ENCODE measurements around the genes PDK2, SGCA and XYLT2.

GRCh38 chr17:49890468-49890841 is 42.6 kb upstream of the TAC4 start:
- RRBS: 15% methylated on average over 13 of the region's 24 CpGs

DNA sequence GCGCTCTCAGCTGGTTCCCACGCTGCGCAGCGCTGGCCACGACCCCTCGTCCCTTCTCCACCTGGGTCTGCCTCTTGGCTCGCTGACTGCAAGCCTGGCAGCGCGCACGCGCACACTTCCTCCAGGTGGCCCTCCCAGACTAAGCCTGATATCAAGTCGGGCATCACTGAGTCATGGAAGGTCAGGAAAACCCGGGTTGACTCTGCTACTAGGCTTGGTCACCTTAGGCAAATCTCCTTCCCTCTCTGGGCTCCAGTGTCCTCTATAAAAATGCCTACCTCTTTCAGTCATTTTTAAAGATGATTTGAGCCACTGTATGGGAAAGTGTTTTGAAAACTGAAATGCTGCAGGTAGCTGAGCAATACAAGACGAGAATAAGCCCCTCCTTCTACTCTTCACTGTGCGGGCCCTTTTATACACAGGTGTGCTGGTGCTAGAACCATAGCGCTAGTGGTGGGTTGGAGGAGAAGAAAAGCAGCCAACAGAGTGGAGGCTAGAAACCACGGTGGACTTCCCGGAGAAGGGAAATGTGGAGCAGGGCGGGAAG is 58.3 kb upstream of the DLX4 start:
- RRBS: 70% methylated on average over 2 of the region's 19 CpGs

DNA sequence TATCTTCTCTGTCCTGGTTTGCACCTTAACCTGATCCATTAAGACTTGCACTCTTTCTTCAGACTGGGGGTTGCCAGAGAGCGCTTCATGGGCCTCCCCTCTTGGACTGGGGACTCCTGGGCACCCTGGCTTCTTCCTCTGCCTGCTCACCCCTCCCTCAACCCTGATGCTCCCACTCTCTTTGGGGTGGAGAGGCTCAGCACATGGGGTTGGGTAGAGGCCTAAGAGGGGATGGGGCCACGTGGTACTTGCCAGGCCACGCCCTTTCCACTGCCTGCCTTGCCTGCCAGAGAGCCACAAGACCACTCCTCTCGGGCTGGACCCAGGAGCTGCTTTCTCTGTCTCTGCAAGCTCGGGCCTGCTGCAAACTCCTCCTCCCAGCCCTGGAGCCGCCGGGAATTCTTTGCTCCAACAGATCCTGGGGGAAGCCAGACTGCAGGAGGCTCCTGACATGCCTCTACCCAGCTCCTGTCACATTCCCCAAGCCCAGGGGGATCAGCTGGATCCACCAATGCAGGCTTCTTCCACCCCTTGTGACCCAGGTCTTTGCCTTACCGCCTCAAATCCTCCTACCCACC is 11.7 kb downstream of the DLX4 start:
- RRBS: no CpG with 5 or more reads among the region's 8 CpGs

DNA sequence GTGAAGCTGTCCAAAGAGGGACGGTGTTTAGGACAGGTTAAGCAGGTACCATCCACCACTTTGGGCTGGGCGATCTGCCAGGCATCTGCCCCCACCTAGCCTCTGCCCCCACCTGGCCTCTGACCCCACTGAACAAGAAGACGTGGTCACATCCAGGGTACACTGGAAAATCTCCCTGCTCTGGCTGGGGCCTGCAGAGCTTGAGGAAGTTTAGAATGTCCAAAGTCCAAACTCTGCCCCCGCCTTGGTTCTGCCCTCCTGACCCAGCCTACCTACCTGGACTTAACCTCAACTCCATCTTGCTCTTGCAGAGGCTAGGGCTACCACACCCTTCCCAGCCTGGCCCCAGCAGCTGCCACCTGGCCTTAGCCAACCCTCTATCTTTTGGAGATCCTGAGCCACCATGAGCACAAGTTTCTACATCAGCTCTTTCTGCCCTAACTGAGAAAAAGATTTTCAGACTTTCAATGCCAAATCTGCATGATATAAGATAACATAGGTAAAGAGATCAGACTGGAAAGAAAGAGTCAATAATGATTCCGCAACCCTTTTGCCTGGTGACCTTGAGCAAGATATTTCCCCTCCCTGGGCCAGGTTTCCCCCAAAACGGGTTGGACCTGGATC is 1.8 kb downstream of the ITGA3 start:
- RRBS: no CpG with 5 or more reads among the region's 6 CpGs

GRCh38 chr17:50067870-50068412 is 12.0 kb downstream of the ITGA3 start:
- RRBS: no CpG with 5 or more reads among the region's 13 CpGs

- RRBS: 0% methylated on average over 1 of the region's 17 CpGs
Measured at GRCh38 chr17:50094106-50094612, 992 bp upstream of the PDK2 start.

DNA sequence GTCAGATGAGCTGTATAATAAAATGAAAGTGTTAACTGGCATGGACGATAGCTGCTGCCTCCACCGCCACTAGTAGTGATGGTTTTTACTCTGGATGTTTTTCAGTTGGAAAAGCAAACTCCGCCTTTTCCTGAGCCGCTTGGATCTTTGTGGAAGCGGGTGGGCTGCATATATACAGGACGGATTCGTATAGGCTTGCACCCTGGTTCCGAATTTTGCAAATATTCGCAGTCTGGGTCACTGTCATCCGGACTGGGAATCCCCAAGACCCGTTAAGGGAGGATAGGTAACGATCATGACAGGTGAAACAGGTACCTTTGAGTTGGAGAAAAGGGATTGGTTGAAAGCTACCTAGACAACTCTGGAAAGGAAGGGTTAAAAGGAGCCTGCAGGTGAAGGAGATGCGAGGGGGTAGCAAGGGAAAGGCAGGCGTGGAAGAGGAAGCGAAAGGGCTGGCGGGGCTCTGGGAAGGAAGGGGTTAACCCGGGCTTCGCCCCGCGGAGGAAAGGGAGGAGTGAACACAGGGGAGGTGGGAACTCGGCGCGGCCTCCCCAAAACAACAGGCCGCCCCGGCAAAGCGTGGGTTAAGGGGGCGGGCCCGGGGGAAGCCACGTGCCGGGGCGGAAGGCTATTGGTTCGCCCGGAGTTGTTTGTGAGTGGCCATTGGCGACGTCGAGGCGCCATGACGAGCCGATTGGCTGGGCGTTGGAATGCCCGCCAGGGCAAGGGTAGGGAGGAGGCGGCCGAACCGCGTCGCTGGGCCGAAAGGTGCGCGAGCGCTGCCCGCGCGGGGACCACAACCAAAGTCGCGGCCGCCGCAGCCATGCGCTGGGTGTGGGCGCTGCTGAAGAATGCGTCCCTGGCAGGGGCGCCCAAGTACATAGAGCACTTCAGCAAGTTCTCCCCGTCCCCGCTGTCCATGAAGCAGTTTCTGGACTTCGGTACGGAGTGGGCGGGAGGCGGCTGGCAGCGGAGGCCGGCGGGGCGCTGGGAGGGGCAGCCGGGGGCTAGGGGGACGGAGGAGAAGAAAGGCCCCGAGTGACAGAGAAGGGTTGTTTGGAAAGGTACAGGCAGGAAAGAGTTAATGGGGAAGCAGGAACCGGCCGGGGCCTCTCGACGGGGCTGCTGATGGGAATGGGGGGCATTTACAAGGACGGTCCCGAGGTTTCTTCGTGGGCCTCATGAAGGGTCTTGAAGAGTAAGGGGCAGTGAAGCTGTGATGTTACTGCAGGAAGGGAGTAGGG is at the start of gene PDK2:
Gene PDK2, plus strand, starts transcription at position 739 of the 1,244 bp plus-strand sequence.
- RRBS: 2% methylated on average over 12 of the region's 81 CpGs

- RRBS: 40% methylated on average over 1 of the region's 23 CpGs
Measured at GRCh38 chr17:50101406-50102662, 6.7 kb downstream of the PDK2 start.

- RRBS: no CpG with 5 or more reads among the region's 9 CpGs
Measured at GRCh38 chr17:50111961-50112786, 17.0 kb downstream of the PDK2 start.

DNA sequence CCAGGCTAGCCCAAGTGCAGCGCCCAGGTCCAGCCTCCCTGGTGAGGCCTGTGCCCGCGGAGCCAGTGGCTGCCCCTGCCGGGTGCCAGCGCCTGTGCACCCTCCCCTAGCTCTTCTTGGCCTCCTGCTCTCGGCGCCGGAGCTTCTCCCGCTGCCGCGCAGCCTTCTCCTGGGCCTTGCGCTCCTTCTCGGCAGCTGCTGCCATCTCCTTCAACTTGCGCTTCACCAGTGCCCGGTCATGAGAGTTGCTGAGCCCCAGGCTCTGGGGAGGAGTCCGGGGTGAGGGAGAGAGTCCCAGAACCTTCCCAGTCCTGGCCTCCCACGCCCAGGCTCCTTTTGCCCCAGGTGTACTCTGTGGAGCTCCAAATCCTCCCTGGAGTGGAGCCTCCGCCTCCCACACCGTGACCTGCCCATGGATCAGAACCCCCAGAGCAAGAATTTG is 17.2 kb downstream of the SAMD14 start:
- RRBS: 72% methylated on average over 10 of the region's 19 CpGs

DNA sequence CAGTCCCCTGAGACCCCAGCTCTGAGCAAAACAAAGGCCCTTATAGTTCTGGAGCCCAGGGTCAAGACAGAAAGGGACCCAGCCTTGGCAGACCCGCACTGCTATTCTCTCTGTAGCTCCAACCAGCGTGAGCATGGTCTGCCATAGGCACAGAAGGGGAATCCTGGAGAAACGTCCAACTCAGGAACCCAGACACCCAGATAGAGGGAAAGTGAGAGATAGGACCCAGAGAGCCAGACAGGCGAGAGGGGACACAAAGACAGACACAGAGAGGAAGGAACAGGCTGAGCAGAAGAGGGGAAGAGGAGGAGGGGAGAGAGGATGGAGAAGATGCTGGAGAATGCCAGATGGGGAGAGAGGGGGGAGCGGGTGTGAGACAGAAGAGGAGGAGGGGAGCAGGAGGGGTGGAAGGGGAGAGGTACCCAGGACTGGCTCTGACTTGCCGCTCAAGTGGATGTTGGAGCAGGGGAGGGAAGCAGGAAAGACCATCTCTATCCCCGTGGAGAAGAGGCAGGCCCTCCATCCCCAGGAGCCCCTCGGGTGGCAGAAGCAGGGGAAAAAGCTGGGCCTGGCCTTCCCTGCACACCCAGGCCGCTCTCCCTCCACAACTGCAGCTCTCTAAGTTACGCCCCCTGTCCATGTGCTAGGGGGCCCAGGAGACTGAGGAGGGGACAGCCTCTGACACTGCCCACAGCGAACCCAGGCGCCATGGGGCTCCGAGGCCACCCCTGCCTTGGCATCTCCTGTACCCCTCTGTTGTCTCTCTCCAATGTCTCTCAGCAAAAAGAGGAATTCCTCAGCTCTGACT is 4.9 kb downstream of the PPP1R9B start:
- RRBS: no CpG with 5 or more reads among the region's 13 CpGs

GRCh38 chr17:50148428-50149010 is 2.0 kb downstream of the PPP1R9B start:
- RRBS: 3% methylated on average over 2 of the region's 20 CpGs

DNA sequence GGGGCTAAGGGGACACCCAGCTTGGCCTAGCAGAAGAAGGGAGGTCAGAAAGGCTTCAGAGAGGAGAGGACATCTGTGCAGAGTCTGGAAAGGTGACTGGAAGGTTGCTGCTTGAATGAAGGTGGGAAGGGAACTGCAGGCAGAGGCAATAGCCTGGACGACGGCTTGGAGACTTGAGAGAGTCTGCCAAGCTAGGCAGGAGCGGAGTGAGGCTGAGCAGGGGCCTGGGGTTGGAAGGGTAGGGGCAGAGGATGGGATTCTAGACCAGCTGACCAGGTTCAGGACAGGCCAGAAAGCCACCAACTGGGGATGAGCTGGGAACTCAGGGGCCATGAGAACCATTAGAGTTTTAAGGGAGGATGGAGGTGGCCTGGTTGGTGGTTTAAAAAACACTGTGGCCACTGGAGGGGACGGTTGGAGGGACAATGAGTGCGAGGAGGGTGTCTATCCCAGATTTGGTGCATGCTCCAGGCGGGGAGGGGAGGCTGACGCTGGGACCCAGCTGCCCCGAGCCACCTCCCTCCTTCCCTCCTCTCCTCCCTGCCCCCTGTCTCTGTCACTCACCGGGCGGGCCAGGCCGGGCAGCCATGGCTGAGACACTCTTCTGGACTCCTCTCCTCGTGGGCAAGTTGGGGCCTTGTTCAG is at the start of gene SGCA:
Gene SGCA, plus strand, starts transcription at position 552 of the 645 bp plus-strand sequence.
- RRBS: no CpG with 5 or more reads among the region's 12 CpGs

DNA sequence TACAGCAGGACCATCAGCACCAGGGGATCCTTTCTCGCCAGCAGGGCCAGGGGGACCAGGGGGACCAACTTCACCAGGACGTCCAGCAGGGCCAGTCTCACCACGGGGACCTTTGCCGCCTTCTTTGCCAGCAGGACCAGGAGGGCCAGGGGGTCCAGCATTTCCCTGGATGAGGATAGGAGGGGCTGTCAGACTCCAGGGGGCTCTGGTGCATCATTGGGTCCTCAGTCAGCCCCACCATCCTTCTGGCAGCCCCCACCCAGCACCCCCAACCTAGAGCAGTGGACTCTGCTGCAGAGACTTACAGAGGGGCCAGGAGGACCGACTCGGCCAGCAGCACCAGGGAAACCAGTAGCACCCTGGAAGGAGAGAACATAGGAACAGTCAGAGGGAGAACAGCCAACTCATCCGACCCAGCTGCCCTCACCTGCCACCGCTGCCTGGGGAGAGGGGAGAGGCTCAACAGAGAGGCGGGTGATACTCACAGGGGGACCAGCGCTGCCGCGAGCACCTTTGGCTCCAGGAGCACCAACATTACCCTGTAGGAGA is 12.0 kb downstream of the COL1A1 start:
- RRBS: no CpG with 5 or more reads among the region's 12 CpGs

DNA sequence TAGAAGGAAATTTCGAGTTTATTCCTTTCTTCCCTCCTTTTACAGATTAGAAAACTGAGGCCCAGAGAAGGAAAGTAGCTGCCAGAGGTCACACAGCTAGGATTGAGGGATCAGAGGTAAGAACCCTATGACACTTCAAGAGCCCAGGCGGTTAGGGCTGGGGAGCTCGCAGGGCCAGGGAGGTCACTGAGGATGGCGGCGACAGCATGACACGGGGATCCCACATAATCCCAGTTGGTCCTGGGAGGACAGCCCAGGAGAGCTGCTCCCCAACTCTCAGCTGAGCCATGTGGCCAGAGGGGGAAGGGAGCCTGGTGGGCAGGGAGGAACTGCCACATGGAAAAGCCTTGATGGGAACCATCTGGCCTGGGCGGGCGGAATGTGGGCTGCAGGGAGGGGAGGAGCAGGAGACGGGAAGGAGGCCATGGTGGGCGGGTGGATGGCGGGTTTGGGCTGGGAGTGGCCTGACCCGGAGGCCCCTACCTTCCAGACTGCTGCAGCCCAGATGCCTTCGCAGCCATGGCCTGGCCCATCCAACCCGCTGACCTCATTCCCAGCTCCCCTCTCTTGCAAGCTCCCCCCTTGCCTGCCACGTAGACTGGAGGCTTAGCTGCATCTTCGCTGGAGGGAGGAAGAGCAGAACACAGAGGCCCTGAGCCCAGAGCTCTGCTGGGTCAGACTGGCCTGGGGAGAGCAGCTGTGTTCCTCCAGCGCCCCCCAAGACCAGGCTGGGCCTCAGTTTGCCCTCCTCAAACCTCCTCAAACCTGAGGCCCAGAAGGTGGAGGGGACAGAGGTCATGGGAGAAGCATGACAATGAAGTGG is 8.1 kb upstream of the COL1A1 start:
- RRBS: no CpG with 5 or more reads among the region's 17 CpGs

DNA sequence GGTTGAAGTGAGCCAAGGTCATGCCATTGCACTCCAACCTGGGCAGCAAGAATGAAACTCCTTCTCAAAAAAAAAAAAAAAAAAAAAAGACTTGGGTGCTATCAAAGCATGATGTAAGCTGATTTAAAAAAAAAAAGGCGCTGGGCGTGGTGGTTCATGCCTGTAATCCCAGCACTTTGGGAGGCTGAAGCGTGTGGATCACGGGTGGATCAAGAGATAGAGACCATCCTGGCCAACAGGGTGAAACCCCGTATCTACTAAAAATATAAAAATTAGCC is 20.2 kb upstream of the TMEM92 start:
- RRBS: no CpG with 5 or more reads among the region's 5 CpGs

- RRBS: no CpG with 5 or more reads among the region's 21 CpGs
Measured at GRCh38 chr17:50264020-50264904, 10.0 kb upstream of the TMEM92 start.

- RRBS: no CpG with 5 or more reads among the region's 6 CpGs
Measured at GRCh38 chr17:50286054-50286576, 11.8 kb downstream of the TMEM92 start.

GRCh38 chr17:50345552-50345991 is 354 bp upstream of the XYLT2 start:
- RRBS: 2% methylated on average over 14 of the region's 37 CpGs

GRCh38 chr17:50345992-50346960 is at the start of gene XYLT2:
Gene XYLT2, plus strand, starts transcription at chr17:50346126.
- RRBS: 2% methylated on average over 50 of the region's 100 CpGs

All from foreskin fibroblast (primary cell).